Parietal lobe (tissue), 2 donors: ENCODE measurements around a stretch of chr7.

DNA sequence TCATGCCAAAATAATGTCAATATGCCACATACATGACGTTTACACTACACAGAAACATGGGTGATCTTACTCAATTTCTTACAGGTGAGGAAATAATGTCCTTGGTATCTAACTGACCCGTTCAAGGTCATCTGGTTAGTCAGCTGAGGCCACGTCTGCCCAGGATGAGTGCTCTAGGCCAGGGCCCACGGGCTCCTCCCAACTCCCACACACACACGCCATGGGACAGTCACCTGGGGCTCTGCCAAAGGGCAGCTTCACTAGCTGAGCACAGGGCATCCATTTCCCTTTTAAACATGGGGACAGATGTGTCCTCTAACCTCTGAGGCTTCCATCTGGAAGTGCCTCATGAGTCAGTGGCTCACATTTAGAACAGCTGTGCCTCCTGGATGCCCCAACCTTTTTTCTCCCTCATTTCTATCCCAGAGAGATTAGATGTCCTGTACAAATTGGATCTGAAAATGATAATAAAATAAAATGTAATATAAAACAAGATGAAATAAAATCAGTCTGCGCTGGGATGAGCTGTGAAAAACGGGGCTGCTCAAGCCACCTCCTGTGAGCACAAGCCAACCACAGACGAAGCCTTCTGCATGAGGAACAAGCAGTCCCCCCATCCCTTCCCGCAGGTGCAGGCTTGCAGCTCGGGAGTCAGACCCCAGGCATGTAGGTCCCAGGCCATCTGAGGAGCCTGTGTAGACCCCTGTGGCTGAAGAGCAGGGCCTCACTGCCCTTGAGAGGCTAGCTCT lies 123.7 kb downstream of the TNS3 start:
- RAMPAGE, long total RNA: no peak

DNA sequence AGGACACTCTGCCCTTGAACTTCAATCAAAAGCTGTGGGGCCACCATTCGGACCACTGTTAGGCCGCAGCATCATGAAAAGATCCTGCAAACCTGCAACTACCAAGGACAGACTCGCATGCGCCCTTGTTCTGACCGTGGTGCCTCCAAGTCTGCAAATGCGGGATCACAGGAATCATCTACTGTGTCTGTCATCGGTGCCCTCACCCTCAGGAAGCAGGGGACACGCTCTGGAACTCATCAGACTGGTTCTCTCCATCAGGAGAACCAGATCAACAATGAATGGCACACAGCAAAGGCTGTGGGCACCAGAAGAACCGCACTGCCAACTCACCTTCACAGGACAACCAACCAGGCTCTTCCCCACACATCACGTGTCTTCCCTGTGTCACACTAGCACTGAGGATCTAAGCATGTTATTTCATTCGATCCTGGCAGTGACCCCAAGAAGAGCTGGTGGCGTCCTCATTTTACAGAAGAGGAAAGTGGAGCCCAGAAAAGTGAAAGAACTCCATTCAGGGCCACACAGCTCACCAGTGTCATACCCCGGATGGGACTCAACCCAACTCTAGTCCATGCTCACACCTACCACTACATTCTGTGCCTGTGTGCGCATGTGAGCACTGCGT lies 106.1 kb downstream of the TNS3 start:
- RAMPAGE, long total RNA: no peak

DNA sequence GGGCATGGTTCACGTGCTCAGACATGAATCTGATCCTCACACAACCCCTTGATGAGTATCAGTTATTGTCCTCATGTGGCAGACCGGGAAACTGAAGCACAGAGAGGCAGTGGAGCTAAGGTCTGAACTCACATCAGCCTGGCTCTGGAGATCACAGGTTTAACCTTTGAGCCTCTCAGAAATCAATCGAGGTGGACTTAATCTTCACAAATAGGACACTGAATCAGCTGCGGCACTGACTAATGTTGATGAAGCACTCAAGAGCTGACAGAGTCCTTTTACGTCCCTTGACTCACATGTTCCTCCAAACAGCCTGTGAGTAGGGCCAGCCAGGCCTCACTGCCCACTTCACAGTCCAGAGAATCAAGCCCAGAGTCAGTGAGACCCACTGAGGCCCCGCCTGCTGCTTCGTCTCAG lies 63.2 kb downstream of the TNS3 start:
- RAMPAGE, long total RNA: no peak

DNA sequence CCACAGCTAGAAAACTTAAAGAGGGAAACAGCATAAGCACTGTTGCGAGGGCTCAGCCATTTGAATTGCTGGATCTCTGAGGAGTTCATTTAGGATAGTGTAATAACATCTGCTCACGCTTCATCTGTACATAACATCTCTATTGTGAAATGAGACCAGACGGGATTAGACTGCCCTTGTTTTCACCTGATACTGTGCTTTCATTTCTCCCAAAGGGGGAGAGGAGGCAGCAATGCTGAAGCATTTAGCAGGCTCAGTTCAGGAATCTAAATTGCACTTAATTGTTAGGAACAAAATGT lies 46.6 kb downstream of the TNS3 start:
- RAMPAGE, long total RNA: no peak

GRCh38 chr7:47537052-47537809 lies 44.7 kb downstream of the TNS3 start:
- RAMPAGE, long total RNA: no peak

DNA sequence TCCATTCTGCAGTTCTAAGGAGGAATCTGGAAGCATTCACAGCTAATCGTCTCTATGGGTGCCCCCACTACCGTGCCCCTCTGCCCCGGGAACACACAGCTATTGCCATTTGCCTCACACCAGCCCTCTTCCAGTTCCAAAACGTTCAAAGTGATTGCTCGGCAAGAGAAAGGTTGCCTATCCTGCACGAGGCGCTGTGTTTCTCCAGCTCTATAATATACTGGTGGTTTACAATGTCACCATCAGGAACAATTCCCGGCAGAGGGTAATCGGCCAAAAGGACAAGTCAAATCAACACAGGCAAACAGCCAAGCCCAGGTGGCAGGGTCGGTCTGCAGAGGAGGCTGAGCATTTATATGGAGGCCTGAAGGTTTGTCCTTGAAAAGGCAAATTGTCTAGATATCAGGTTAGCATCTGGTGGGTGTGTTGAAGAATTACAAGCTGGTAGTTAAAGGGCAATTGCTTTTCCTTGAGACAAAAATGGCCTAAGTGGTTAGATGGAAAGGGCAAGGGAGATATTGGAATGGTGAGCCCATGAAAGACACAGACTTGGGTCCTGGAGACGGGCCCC lies 29.2 kb upstream of the TNS3 start:
- RAMPAGE, long total RNA: no peak

DNA sequence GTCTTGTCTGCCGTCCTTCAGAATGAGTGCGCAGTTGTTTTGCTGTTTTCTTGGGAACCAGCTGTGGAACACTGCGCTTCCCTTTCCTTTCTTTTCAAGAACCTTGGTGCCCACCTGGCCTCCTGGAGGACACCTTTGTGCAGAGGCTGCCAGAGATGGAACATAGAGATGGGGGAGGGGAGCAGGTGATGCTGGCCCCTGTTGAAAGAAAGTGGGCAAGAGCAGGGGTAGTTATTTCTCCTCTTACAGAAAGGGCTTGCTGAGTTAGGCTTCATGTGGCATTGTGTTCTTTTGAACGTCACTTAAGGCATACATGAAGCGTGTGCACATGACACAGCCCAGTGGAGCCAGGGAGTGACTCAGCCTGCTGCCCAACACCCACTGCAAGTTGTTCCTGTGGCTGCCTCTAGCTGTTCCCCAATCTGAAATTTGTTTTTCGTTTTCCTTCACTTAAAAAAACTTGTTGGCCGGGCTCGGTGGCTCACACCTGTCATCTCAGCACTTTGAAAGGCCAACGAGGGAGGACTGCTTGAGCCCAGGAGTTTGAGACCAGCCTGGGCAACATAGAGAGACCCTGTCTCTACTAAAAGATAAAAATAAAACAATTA lies 87.5 kb upstream of the TNS3 start:
- RAMPAGE, long total RNA: no peak

DNA sequence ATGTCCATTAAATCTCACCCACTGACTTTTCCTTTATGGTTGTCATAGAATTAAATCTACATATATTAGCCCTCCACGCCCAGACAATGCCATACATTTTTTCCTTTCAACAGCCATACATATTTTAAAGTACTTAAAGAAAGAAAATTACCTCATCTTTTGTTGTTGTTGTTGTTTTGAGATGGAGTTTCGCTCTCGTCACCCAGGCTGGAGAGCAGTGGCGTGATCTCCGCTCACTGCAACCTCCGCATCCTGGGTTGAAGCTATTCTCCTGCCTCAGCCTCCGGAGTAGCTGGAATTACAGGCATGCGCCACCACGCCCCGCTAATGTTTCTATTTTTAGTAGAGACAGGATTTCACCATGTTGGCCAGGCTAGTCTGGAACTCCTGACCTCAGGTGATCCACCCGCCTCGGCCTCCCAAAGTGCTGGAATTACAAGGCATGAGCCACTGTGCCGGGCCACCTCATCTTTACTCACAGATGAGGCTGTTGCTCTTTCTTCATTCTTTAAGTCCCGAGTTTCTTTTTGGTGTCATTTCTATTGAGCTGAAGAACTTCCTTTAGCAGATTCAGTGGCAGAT lies 20.7 kb upstream of the HUS1 start:
- RAMPAGE, long total RNA: no peak

- RAMPAGE, long total RNA: no peak
Measured at GRCh38 chr7:48090587-48090936, 1.5 kb downstream of the UPP1 start.

DNA sequence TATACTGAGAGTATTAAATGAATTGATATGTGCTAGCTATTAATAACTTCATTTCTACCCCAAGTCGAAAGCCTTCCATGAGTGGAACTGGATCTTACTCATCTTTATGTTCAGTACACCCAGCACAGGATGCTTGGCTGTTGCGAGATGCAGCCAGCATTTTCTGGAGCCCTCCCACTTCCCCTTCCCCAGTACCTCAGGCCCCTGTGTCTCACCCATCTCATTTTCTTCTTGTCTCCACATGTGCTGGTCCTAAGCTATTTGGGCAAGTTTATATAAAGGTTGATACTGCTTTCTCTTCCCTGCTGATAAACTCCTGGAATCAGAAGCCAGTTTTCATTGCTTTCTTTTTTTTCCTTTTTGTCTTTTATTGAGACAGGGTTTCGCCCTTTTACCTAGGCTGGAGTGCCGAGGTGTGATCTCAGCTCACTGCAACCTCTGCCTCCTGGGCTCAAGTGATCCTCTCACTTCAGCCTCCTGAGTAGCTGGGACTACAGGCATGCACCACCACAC lies 7.3 kb downstream of the UPP1 start:
- RAMPAGE, long total RNA: no peak

GRCh38 chr7:50305373-50306118 lies 1.0 kb downstream of the IKZF1 start:
- RAMPAGE, long total RNA: no peak

DNA sequence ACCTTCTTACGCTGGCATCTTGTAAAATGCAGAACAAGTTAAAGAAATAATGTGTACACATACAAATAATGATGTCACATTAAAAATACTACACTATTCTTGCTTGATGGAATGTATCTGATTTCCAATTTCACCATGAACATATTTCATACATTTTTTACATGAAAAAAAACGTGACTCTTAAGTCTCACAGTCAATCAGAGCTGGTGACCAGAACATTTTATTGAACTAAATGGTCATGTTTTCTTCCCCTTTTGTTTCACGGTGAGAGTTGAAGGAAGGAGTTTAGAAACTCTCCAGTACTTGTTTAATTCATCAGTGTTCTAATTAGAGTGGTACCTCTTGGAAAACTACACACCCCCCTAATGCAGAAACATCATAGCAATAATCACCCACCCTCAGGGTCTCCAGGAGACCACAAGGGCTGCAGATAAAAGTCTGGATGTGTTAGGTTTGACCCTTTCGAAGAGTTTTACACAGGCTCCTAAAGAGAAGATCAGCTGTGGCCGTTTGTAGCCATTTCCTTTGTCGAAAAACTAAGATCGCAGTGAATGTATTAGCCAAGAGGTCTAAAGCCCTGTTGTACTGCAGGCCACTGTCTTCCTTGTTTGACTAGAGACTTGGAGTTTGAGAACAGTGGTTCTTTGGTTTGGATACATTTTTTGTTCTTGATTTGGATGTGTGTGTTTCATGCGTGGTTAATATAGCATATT lies 1.8 kb downstream of the IKZF1 start:
- RAMPAGE, long total RNA: no peak

GRCh38 chr7:50316955-50317766 lies 12.6 kb downstream of the IKZF1 start:
- RAMPAGE, long total RNA: no peak

DNA sequence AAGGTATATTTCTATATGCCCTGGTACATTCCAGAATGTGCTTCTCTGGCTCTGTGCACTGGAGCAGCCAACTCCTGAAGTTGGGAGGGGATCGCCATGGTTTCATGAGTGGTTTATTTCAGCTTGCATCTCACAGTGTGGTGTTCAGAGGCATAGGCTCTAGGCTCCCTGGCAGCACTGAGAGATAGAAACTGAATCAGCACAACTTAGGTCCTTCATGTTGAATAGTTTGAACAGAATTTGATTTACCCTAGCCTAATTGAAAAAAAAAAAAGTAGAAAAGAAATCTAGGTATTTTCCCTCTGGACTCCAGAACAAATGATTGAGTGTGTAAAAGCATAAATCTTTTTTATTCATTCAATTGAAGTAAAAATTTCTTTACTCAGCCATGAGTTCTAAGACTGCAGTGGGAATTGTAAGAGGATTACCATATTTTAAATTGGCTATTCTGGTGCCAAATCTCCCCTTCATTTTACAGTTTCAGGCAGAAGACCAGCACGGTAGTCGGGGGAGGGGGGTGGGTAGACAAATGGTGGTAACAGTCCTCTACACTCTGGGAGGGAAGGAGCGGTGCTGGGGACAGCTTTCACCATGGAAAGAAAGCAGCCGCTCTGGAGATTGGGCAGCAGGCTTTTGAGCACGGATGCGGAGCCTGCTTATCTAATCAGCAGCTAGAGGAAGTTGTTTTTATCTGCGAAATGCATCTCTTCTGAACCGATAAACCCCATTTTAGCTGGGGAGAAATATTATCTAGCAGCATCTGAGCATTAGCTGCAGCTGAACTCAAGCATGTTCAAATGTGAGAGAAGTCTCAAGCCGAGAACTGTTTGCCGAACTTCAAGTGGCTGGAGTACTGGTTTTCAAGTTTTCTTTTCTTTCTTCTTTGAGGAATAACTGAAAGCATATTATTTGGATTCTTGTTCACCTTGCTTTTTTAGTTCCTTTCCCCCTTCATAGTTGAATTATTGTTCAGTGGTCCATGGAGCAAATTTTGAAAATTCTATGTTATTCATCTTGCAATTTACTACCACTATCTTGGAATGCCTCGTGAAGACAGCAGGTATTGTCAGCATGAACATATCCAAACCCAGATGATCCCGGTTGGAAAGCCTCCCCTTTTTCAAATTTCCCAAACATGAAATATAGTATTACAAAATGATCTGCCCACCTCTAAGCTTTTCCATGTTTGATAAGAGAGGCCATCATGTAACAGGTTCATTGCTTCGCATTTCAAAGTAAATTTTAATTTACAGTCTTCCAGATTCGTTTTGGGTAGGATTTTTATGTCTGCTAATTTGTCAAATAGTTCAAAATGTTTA lies 28.8 kb downstream of the IKZF1 start:
- RAMPAGE, long total RNA: no peak

DNA sequence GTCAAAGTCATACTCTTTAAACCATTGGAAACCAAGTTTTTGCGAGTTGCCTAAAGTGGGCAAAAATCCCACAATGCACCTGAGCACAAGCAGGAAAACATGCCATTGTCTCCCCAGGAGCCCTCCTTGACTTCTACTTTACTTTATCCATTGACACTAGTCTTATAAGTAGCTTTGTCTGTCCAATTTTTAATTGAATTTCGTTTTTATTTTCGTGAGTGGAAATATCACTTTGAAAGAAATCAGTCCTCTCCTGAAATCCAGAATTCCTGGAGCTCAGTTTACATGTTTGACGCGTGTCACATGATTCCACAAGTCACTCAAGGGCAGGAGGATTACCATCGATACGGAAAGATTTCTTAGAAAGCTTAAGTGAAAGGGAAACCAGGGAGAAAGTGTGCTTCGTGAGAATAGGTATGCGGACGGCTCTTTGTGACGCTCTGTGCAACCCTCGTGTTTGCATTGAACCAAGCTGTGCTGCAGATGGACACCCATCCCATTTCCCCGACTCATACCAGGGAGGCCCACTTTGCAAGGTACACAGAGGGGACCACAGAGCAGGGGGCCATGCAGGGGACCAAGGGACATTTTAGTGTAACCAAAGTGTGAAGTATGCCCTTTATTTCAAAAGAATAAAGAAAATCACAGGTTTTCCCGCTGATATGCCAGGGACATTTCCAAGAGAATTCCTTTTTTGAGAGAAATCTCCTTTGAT lies 43.1 kb downstream of the IKZF1 start:
- RAMPAGE, long total RNA: no peak

GRCh38 chr7:50351108-50351795 lies 46.7 kb downstream of the IKZF1 start:
- RAMPAGE, long total RNA: no peak

DNA sequence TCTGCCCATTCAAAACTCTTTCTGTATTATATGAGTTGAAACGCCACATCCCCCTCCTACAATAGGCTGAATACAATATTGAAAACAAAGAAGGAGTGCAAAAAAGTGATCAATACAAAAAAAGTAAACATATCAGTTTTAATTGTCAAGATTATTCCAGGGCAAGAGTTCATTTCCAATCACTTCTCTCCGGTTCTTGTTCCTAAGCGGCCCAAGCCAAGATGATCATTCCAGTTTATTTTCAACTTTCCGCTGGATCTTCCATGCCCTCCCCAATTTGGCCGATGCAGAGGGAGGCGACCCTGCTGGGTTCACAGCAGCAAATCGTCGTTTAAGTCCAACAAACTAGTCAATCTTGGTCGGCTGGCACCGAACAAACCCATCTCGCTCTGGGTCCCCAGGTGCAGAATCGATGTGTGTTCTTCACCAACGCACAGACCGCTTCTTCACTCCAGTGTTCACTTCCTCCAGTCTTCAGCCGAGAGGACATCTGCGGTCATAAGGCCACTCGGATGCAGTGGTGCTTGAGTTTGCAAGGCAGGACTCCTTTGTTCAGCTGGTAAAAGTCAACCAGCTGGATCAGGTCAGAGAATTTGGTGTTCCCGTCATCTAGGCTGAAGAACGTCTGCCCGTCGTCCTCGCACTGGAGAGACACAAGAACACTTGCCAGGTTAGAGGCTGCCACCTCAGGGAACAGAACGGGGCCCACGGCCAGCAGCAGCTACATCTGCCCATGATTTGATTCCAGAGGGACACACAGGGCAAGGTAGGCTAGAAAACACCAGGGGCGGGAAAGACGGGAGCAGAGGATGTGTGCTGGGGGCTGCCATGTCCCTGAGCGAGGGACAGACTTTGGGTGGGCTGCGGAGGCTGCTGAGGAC lies 27.5 kb upstream of the DDC start:
- RAMPAGE, long total RNA: no peak

GRCh38 chr7:50659910-50660616 lies 94.9 kb upstream of the DDC start:
- RAMPAGE, long total RNA: no peak

- RAMPAGE, long total RNA: no peak
Measured at GRCh38 chr7:50667391-50668294, 102.4 kb upstream of the DDC start.

DNA sequence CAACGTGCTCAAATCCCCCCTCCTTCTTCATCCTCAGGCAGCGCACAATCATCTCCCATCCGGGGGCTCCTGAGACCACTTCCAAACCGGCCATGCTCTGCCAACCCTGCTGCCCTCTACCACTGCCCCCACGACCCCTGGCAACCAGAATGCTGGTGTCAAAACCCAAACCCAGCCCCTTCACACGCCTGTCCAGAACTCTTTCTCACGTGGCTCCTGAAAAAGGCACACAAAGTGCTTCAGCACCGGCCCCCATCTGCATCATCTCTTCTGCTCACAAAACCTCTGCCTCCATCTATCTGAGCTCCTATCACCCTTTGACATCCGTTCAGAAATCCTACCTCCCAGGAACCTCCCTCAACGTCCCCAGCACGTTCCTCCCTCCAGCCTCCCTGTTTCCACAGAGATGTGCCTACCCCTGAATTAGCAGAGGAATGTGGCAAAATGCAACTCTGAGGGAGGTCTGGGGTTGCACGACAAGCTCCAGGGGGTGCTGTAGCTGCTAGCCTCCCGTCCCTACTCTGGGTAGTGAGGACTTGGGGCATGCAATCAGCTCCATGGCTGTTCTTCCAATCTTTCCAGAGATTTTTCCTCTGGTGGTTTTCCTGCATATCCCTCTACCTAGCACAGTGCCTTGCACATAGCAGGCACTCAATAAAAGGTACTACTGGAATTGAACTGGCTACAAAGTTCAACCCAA lies 108.5 kb upstream of the DDC start:
- RAMPAGE, long total RNA: no peak